Breast (tissue), 4 donors: ENCODE measurements around a stretch of chr11.

GRCh38 chr11:117171820-117172256 lies 6.7 kb upstream of the SIDT2 start:
- PRO-cap, 3 experiments: no peak in any of the 3 experiments

DNA sequence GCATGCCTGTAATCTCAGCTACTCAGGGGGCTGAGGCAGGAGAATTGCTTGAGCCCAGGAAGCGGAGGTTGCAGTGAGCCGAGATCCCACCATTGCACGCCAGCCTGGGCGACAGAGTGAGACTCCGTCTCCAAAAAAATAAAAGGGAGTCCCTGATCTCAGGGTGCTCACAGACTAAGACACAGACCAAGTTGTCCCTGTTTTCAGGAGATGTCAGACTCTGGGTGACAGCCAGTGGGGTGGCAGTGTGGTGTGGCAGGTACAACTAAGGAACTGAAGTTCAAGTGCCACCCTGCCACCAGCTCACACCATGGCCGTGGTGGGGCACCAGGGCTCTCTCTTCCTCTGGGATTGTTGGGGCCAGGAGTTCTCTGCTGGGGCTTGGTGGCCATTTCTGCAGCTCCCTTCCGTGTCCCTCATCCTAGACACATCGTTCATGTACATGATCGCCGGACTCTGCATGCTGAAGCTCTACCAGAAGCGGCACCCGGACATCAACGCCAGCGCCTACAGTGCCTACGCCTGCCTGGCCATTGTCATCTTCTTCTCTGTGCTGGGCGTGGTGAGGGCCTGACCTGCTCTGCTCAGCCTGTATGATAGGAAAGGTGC lies 7.6 kb upstream of the TAGLN start:
- PRO-cap, 3 experiments: no peak in any of the 3 experiments
- RRBS: no CpG with 5 or more reads among the region's 16 CpGs

- PRO-cap, 3 experiments: peak in 1 of 3 experiments; most common minus-strand start chr11:117328572 (in 1)
- RRBS: no CpG with 5 or more reads among the region's 12 CpGs
Measured at GRCh38 chr11:117328409-117328801, 751 bp downstream of the CEP164 start.

DNA sequence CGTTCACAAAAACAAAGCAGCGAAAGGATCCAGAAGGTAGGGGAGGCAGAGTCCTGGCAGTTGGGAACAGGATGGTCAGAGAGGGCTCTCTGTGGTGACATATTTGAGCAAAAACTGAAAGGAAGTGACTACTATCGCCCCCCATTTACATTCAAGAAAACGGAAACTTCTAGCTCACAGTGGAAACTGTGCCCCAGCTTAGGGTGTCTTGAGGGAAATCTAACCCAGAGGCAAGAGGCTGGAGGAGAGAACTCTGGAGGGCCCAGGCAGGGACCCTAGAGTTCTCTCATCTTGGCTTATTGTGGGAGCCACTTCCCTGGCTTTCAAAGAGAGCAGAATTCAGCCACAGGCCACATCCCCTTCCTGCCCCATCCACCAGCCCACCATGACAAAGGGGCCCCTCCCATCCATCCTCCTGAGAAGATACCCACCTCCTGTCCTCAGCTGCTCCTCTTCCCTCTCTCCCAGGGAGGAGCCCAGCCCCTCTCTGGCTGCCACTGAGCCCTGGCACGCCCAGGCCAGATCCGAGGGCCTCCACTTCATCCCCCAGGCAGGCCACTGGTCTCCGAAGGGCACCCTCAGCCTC lies 1.5 kb upstream of the TMPRSS13 start:
- PRO-cap, 3 experiments: no peak in any of the 3 experiments
- RRBS: no CpG with 5 or more reads among the region's 7 CpGs

- PRO-cap, 3 experiments: no peak in any of the 3 experiments
- RRBS: no CpG with 5 or more reads among the region's 11 CpGs
Measured at GRCh38 chr11:118002201-118003059, 16.2 kb downstream of the IL10RA start.

DNA sequence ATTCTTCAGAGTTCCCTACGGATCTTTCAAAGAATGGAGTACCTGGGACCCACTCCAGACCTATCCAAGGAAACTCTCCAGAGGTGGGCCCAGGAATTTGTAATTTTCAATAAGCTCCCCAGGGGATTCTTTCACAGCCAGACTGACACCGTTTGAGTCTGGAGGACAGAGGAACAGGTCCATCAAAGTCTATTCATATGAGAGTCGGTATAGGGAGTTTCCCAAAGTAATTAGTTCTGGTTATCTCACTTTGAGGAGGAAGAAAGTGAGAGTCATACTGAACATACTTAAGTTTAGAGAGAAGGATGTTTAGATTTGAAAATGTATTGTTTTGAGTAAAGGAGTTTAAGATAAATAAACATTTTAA lies 30.3 kb upstream of the TMPRSS4 start:
- PRO-cap, 3 experiments: no peak in any of the 3 experiments
- RRBS: no CpG with 5 or more reads among the region's 3 CpGs

DNA sequence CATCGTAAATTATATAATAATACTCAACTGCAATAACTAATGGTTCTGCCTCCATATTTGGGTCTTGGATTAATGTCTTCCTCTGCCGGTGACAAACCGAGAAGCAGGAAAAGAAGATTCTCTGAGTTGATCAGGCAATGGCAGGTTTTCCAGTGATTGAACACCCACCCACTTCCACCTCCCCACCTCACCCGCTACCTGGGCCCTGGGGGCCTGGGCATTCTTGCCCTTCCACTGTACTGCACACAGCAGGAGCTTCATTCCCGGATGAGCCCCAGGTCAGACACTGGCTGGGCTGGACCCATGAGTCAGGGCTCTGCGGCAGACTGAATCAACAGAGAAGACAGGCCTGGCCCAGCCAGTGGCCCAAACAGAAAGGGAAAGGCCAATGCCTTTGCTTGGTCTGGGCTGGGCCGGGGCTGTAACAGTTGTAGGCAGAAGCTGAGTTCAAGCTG lies 1.6 kb upstream of the SMIM35 start:
- PRO-cap, 3 experiments: no peak in any of the 3 experiments
- RRBS: no CpG with 5 or more reads among the region's 7 CpGs

DNA sequence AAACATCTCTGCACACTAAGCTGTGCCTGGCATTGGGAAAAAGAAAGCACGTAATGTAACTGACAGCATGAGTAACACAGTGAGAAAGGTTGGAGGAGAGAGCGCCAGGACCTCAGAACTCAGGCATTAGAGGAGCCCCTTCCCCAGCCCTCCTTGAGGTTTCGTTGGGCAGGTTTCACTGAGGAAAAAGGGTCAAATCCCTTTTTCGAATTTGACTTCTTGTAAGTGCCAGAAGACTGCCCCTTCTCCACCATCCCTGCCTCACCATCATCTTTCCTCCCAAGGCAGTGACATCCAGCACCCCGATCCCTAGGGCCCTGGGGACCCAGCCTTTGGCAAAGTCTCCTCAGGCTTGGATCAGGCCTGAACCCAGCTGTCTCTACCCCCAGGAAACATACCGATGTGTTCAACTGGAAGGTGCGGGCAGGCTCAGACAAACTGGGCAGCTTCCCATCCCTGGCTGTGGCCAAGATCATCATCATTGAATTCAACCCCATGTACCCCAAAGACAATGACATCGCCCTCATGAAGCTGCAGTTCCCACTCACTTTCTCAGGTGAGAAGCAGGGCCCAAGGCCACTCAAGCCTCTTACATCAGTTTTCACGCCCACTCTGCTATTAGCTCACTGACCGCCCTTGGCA lies 26.2 kb upstream of the SMIM35 start:
- PRO-cap, 3 experiments: no peak in any of the 3 experiments
- RRBS: no CpG with 5 or more reads among the region's 10 CpGs

DNA sequence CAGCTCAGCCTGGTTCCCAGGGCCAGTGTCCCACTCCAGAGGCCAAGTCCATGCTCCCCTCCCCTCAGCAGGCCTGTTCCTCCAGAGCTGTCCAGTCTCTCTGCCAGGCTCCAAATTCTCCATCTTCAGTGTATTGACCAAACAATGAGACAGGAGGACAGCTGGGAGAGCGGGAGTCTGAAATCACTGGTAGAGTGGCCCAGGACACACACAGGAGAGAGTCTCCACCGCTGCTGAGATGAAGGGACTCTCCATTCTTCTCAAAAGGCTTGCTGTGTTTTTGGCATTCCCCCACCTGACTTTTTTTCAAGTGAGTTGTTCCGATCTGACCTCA lies 17.6 kb upstream of the SCN2B start:
- PRO-cap, 3 experiments: no peak in any of the 3 experiments
- RRBS: no CpG with 5 or more reads among the region's 3 CpGs

DNA sequence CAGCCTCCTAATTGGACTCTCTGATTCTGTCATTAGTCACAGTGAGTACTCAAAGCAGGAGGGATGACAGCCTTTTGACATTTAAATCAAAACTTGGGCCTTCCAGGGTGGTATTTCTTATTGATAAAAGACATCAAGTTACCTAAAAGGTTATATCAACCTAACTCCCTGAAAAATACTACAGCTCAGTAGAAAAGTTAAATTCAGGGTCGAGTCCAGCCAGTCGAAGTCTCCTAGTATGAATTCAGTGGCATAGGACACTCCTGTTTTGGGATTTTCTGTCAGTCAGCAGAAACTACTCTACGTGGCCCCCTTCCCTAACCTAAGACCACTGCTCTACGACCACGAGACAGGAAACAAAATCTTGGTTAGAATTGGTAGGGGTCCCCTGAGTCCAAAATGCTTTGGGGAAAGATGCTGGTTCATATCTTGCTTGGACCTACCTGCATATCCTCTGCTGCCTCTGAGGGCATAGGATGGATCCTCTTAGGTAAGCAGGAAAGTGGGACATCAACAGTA lies 8.2 kb upstream of the JAML start:
- PRO-cap, 3 experiments: no peak in any of the 3 experiments
- RRBS: no CpG with 5 or more reads among the region's 5 CpGs

- PRO-cap, 3 experiments: no peak in any of the 3 experiments
- RRBS: no CpG with 5 or more reads among the region's 6 CpGs
Measured at GRCh38 chr11:118258350-118259159, 5.5 kb downstream of the MPZL2 start.

DNA sequence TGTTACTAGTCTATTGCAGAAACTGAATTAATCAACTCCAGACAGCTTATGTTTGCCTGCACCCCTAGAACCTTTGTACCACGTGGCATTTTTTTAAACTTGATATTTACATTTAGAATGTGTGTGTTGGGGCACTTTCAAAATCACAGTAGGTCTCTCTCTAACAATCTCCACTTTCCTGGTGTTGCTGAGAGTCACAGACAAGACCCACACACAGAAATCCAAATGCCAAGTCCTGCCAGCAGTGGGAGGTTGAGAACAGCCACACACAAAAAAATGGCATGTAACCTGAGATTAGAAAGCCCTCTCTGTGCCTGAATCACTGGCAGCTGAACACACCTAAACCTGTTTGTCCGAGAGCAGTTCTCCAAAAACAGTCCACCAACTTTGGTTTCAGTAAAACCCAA lies 532 bp downstream of the MPZL2 start:
- PRO-cap, 3 experiments: no peak in any of the 3 experiments
- RRBS: no CpG with 5 or more reads among the region's 2 CpGs

- PRO-cap, 3 experiments: no peak in any of the 3 experiments
- RRBS: no CpG with 5 or more reads among the region's 8 CpGs
Measured at GRCh38 chr11:118264798-118265285, 745 bp upstream of the MPZL2 start.

GRCh38 chr11:118338433-118339021 lies 4.0 kb downstream of the CD3D start:
- PRO-cap, 3 experiments: no peak in any of the 3 experiments
- RRBS: no CpG with 5 or more reads among the region's 10 CpGs

DNA sequence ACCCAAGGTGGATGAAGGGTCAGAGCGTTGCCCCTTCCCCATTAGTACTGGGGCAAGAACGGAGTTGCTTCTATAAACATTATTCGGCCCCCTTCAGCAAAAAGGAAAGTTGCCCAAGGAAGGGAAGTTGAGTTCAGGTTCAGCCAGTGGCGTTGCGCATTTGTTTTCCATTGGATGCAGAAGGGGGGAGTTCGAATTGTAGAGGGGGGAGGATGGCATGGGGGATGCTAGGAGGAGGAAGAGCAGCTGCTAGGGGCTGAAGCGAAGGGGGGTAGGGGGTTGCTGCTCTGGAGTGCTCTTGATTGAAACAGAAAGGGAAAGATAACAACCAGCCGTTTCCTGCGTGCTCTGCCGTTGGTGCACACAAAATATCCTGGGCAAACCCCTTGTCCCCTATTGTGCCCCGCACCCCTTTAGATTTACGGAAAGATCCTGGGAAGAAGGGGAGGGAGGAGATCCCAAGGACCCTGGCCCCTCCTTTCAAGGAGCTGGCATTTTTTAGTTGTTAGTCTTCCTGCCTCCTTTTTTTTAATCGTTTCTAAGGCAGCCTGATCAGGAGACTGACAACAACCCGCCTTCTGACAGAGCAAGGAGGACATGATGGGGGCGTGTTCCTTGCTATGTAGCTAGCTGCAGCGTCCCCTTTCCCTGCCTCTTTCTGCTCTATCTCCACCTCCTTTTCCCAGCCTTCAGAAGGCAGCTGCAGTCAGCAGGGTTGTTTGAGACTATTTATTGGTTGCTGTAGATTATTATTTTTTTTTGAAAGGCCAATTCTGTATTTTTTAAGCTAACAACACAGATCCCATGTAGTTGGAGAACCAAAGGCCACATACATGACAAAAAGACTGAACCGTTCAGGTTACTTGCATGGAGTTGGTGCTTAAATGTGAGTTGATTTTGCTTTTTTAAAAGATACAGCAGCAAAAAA lies 2.2 kb downstream of the KMT2A start:
- PRO-cap, 3 experiments: peak in 1 of 3 experiments; most common minus-strand start position 534 of the sequence (in 1)
- RRBS: no CpG with 5 or more reads among the region's 17 CpGs

- PRO-cap, 3 experiments: no peak in any of the 3 experiments
- RRBS: no CpG with 5 or more reads among the region's 10 CpGs
Measured at GRCh38 chr11:118543829-118544515, 13.0 kb downstream of the TMEM25 start.

DNA sequence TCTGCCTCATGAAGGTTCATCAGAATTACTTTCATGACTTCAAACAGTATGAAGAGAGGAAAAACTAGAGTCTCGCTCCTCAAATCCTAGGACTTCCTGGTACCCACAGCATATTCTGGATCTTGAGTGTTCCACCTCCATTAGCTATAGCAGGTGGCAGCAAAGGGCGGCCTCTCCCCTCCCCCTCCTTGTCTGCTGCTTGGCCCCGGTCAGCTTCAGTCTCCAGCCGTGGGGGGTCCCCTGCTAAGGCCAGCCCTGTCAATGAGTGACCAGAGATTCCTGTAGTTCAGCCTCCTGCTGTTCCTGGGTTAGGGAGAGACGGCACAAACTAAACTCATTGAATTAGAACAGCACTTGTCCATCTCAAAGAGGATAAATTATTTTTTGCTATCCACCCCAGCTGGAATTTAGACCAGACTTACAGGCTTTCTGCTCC lies 1.3 kb upstream of the PHLDB1 start:
- PRO-cap, 3 experiments: no peak in any of the 3 experiments
- RRBS: no CpG with 5 or more reads among the region's 5 CpGs

- PRO-cap, 3 experiments: no peak in any of the 3 experiments
- RRBS: no CpG with 5 or more reads among the region's 8 CpGs
Measured at GRCh38 chr11:118624823-118625255, 17.4 kb downstream of the PHLDB1 start.

DNA sequence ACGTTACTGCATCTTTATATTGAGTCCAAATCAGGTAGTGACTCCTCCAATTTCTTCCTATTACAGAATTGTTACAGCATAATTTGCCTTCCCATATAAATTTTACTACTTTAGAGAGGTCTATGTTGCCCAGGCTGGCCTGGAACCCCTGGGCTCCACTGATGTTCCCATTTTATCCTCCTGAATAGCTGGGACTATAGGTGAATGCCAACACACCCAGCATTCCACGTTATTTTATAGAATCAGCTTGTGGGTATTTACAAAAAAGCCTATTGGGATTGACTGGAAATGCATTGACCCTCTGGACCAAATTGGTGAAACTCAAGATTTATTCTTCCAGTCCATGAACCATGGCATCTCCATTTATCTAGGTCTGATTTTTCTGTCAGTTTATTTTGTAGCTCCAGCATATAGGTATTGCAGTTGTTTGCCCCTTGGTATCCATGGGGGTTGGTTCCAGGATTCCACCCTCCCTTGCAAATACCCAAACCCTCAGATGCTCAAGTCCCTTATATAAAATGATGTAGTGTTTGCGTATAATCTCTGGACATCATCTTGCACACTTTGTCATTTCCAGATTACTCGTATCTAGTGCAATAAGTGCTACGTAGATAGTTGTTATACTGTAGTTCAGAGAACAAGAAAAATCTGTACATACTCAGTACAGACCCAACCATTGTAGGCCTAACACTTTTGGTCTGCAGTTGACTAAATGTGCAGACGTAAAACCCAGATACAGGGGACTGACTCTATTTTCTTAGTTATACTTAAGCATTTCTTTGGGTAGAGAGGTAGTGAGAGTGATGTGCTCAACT lies 44.2 kb downstream of the DDX6 start:
- PRO-cap, 3 experiments: no peak in any of the 3 experiments
- RRBS: no CpG with 5 or more reads among the region's 6 CpGs

GRCh38 chr11:118762616-118763019 lies 28.3 kb downstream of the DDX6 start:
- PRO-cap, 3 experiments: no peak in any of the 3 experiments